Duodenum (tissue), 1 donor: ENCODE measurements around the gene LPP.

DNA sequence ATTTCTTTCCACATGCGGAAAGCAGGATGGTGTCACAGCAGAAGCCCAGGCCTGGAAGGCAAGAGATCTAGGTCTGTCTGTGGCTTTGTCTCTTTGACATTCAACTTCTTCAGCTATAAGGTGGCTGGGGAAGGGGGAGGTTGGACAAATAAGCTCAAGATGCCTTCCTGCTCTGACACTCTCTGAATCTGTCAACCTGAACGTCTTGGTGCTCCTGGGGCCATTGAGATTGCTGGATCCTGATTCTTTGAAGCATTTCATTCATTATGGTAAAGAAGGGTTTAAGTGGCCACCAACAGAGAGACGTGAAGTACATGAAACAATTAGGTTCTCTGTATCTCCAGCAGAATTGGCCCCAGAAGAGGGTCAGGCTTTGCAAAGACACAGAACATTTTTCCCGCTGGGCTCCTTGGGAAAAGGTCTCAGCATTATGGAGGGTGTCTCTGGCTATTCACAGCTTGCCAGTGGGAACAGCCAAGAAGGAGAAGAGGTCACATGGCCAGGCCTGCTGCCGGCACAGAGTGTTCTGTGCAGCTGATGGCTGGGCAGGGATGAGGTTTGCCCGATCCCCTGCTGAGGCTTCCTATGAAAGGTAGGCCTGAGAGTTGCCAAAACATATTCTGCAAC lies 77.9 kb upstream of the LPP start:
- PRO-cap, result no peak

DNA sequence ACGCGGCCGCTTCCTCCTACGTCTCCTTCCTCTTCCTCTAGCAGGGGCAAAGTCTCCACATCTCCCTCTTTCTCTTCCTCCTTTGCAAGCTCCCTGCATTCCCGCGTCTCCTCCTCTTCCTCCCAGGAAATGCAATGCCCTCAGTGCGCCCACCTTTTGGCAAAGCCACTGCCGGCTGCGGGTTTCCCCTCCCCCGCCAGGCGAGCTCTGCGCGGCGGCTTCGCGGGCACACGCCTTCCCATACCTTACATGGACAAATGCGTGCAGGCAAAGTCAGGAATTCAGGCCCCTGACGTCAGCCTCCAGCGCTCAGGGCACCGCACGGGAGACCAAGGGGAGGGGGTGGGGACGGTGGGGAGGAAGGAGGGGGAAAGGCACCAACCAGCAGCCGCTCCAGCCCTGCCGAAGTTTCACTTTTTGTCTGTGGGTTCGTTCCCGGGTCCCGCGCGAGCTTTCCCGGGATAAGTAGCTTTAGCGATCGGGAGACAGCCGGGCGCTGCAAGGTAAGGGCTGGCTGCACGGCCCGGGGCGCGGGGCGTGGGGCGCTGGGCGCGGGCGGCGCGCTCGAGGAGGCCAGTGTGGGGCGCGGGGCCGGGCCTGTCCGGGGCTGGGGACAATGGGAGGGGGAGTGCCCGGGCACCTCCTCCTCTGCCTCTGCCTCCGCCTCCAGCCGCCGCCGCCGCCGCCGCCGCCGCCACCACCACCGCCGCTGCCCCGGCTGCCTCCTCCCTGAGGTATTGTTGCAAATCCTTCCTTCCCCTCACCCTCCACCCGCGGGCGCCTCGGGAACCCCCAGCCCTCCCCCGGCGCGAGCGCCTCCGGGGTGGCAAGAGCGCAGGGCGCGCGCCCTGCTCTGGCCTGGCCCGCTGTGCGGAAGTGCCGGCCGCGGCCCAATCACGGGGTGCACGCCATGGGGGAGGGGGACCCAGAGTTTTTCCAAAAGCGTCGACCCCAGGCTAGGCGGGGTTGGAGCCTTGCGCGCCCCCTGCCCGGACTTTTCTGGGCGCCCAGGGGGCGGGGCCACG lies at the start of gene LPP:
LPP (plus strand) TSS at position 639 of the 1,025 bp plus-strand sequence.
- PRO-cap, result bidirectional peak, plus-strand start at position 348 of the sequence, minus-strand start at position 35 of the sequence; bidirectional peak, plus-strand start at position 657 of the sequence, minus-strand start at position 587 of the sequence; bidirectional peak, plus-strand start at position 811 of the sequence, minus-strand start at position 868 of the sequence; bidirectional peak, plus-strand start outside the sequence, minus-strand start at position 1,001 of the sequence

- PRO-cap, result no peak
Observed at GRCh38 chr3:188184174-188185018, 30.4 kb downstream of the LPP start.

DNA sequence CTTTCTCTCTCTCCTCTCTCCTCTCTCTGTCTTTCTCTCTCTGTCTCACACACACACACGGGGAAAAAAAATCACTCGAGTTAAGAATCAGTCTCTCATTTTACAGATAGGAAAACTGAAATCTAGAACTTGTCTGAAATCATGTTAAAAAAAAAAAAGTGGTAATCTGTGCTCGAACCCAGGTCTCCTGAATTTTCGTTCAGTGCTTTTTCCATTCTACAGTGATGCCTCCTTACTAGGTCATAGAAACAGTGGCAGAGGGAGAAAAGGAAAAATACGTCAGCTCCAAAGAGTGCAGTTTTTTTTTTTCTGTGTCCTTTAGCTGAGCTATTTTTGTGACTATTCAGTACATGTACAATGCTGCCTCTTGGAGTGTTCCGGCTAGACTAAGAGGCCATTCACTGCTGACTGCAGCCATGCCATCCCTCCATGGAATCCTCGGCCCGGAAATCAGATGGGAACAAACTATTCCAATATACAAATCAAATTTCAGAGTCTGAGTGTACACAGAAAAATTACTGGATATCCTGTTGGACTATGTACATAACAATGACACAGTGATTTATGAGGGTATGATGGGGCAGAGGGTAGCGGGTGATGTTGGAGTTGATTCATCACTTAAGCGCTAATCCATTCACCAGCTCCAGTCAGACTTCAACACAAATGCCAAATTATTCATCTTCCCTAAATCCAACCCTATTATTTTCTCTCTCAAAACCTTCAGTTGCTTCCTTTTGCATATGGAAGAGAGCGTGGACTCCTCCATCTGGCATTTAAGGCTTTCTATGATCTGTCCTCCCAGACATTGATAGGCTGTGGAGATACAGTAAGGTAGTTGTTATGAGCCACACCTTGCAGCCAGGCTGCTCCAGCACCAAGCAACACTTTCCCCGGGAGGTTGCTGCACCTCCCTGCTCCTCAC lies 109.0 kb downstream of the LPP start:
- PRO-cap, result no peak

- PRO-cap, result no peak
Observed at GRCh38 chr3:188265241-188265843, 111.4 kb downstream of the LPP start.

DNA sequence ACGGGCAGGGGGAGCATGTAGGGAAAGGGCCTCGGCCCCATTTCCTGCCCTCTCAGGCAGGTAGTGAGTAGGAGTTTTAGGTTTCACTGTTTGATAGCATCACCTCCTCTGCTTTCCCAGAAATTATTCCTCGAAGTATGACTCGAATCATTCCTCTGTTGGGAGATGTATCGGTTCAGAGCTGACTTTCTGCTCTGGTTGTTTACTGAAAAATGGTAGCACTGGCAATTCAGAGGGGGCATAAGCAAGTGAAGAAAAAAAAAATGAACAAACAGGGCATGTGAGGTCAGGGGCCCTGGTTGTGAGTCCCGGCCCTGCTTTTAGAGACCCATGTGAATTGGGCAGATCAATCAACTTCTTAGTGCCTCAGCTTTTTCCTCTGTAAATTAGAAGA lies 130.8 kb downstream of the LPP start:
- PRO-cap, result no peak

DNA sequence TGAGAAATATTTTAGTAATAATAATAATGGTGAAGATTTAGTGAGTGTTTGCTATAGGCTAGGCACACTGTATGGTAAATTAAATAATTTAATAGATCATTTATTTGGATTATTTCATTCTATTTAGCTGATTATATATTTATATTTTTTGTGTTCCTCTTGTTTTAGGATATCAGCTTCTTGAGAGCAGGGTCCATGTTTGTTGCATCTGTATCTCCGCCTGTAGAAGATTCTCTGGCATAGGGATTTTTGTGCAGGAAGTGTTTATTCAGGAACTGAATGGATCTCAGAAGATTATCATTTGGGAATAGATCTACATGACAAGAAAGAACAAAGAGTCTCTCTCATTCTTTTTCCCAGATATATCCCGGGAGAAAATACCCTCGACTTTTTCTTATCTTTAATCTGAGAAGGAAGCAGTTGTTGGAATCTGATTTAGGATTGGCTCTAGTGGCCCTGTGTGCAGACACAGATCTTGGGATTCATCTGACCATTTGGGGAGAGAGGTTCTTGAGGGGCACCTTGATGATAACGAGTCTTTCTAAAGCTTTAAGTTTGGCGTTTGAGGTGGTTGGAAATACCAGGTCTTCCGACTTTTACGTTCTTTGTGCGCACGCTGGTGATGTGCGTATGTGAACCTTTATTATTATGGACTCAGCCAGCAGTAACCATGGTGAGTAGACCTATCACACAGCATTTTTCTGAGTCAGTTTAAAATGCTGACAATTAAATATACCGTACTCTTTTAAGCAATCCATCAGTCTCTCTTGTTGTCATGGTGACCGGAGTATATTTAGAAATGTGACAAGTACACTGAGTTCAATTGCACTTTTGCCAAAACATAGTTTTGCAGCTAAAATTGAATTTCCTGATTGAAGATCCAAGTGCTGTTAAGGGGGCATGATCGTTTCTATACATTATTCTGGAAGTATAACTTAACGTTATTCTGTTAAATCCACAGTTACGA lies 171.9 kb downstream of the LPP start:
- PRO-cap, result no peak

DNA sequence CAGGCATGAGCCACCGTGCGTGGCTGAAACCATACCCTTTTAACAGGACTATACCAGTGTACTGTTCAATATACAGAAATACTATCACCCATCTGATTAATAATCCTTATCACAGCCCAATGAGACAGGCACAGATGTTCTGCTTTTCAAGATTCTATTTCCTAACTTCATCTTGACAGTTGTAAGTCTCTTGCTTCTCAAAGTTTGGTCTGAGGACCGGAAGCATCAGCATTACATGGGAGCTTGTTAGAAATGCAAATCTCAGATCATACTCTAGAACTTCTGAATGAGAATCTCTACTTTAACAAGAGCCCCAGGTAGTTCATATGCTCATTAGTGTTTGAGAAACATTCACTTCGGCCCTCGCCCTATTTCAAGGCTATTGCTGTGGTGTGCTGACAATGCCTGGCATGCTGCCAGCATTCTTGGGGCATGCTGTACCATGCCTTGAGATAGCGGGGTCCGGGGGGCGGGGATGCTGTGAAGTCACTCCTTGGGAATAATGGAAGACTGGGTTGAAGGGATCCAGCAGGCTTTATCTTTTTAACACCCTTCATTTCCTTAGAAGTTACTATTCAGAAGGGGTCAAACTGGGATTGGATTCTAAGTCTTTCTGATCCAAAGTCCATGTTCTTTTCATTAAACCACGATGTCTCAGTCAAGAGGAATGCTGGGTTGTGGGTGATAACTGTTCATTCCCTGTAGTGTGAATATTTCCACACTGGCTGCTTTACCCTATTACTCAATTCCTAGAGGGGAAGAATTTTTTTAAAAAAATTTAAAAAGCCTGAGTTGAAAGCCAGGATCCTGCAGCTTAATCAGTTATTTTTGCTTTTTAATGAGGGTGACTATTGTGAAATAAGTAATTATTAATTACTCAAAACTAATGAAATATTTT lies 194.7 kb downstream of the LPP start:
- PRO-cap, result no peak

GRCh38 chr3:188365941-188366376 lies 212.0 kb downstream of the LPP start:
- PRO-cap, result no peak

DNA sequence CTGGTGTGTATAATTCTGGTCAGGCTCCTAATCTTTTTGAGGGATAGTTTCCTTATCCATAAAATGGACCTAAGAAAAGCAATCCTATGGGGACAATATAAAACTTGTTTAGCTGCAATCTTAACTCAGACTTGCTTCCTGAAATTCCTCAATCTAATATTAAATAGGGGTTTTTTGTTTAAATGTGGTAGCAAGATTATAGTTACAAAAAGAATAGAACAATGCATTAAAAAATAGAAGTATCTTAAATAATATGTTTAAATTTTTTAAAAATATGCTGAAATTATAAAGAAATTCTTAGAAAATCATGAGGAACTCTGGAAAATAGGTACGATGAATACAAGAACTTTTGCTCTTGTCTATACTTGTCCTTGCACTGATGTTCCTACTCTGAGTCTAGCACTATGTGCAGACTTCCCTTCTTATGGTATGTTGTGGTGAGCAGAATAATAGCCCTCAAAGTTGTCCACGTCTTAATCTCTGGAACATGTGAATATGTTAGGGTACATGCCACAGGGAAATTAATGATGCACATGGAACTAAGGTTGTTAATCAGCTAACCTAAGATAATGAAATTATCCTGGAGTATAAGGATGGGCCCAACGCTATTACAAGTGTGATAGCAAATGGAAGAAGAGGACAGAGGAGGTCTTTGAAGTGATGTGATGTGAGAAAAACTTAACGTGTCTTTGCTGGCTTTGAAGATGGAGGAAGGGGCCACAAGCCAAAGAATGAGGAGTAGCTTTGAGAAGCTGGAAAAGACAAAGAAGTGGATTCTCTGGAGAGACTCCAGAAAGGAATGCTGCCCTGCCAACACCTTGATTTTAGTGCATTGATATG lies 313.3 kb downstream of the LPP start:
- PRO-cap, result no peak

GRCh38 chr3:188468589-188469184 lies 314.7 kb downstream of the LPP start:
- PRO-cap, result no peak

GRCh38 chr3:188636639-188637092 lies 482.7 kb downstream of the LPP start:
- PRO-cap, result no peak

GRCh38 chr3:188653989-188654341 lies 500.0 kb downstream of the LPP start:
- PRO-cap, result no peak

GRCh38 chr3:188734359-188734932 lies 437.3 kb upstream of the TPRG1 start:
- PRO-cap, result no peak

- PRO-cap, result no peak
Observed at GRCh38 chr3:188979405-188979764, 192.4 kb upstream of the TPRG1 start.

- PRO-cap, result no peak
Observed at GRCh38 chr3:189142366-189143046, 29.3 kb upstream of the TPRG1 start.

DNA sequence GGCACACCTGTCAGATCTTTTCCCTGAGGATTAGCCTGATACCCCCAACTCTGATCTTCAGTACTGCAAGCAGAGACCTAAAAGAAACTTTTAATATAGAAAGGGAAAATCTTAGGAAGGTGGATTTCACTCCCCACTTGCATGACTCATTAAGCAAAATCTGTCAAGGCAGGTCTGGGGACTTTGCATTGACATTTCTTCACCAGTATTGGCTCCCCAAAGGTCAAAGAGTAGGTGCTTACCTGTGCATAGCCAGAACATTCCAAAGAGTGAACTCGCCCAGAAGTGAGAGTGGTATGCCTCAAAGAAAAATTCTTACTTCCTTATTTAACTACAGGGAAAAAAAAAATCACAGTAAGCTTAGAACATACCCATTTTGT lies 140.9 kb upstream of the TP63 start:
- PRO-cap, result no peak

DNA sequence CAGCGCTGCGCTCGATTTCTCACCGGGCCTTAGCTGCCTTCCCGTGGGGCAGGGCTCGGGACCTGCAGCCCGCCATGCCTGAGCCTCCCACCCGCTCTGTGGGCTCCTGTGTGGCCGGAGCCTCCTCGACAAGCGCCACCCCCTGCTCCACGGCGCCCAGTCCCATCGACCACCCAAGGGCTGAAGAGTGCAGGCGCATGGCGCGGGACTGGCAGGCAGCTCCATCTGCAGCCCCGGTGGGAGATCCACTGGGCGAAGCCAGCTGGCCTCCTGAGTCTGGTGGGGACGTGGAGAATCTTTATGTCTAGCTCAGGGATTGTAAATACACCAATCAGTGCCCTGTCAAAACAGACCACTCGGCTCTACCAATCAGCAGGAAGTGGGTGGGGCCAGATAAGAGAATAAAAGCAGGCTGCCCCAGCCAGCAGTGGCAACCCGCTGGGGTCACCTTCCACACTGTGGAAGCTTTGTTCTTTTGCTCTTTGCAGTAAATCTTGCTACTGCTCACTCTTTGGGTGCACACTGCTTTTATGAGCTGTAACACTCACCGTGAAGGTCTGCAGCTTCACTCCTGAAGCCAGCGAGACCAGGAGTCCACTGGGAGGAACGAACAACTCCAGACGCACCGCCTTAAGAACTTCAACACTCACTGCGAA lies 34.7 kb upstream of the TP63 start:
- PRO-cap, result no peak

DNA sequence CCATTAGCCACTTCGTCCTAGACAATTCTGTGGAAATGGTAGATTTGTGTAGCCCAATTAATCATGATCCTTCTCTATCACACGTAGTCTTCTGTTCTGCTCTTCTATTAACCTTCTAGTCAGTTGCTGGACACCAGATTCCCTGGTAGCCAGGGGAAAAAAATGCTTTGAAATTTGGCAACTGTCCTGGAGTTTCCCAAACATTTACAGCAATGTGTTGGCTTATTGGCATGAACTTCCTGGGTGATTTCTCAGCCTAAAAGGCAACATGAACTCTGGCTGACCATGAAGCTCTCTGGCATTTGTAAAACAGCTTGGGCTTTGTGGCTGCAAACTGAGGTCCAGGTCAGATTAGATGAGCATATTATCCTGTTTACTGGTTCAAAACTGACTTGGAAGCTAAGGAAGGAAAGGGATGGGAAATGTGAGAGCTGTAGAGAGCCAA lies 139.1 kb downstream of the P3H2 start:
- PRO-cap, result no peak

DNA sequence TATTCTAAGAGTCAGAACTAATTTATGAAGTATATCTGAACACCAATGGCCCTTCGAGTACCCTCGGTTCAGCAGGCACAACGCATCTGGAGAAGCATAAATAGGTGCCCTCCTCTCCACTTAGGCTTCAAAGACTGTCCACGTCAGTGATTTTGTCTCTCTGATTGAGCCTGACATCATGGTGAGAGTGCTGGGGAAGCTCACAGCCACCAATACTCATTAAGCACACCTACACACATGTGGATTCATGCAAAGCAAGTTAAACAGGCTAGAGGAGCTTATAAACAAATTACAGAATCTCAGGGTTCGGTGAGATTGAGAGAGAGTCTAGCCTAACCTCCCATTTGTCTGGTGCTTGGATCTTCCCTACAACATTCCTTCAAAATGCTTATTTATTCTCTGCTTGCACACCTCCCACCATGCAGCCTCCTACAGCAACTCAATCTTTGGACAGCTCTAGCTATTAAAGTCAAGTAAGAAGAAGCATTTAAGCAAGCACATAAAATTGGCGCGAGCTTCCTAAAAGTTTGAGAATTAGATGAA lies 3.5 kb downstream of the CLDN1 start:
- PRO-cap, result no peak